Cardiac atrium fibroblast (primary cell): ENCODE measurements around the gene DNAH5.

DNA sequence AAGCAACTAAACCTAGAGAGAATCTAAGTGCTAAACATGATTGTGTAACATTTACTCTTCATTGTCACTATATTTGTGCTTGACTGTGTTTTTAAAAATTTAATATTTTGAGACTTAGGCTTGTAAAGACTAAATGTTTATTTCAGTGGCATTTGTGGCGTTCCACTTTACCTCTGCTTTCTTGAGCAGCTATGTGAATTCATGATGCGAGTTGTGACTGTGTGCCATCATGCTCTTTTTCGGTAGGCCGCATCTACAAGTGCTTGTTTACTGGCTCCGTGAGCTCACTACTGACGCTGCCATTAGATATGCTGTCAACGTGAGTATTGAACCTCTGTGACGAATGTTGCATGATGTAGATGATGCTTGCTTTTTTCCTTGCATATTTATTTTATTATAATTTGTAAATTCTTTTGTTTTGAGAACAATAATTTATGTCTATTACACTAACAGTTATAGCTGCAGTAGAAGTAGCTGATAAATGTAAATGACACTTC lies 33.3 kb downstream of the MARCHF6 start:
- RAMPAGE, long total RNA: no peak

- RAMPAGE, long total RNA: no peak
Measured at GRCh38 chr5:10564605-10565295, 880 bp downstream of the ANKRD33B start.

DNA sequence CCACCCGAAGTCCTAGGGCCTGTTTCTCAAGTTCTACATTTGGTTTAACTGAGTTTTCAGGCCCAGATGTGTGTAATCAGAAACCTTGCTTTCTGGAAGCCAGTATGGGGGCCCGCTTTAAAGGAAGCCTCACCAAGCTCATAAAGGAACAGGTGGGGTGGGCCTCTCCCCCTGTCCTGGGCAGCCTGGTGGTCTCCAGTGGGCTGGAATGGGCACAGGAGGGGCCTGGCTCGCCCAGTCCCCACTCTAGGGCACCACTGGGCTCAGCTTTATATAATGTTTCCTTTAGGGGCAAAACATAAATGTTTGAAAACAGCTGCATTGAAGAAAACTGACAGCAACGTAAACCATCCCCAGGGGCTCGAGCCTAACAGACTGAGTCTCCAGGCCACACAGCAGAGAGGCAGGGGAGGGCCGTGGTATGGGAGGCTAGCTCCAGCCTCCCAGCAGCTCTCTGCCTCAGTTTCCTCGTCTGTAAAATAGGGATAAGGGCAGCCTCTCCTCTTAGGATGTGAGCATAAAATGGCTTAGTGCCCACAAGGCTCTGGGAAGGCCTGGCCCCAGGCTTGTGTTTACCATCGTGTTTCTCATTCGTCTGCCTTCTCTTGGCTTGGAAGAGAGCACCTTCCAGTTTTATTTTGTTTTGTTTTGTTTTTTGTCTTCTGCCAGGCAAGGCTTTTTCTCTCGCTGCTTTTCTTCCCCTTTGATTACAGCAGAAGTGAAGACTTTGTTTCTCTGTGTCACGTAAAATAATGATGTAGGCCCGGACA lies 2.6 kb downstream of the ANKRD33B start:
- RAMPAGE, long total RNA: no peak

- RAMPAGE, long total RNA: no peak
Measured at GRCh38 chr5:10696797-10697336, 64.2 kb downstream of the DAP start.

- RAMPAGE, long total RNA: no peak
Measured at GRCh38 chr5:10744756-10745113, 16.3 kb downstream of the DAP start.

DNA sequence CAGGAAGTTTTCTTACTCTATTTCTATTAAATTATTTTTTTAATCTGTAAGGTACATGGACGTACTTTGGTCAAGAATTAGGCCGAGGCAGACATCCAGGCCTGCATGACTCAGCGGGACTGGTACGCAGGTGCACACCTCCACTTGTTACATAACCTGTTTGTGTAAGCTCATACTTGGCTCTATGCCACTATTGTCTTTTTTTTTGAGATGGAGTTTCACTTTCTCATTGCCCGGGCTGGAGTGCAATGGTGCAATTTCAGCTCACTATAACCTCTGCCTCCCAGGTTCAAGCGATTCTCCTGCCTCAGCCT lies 201.0 kb upstream of the DAP start:
- RAMPAGE, long total RNA: no peak

DNA sequence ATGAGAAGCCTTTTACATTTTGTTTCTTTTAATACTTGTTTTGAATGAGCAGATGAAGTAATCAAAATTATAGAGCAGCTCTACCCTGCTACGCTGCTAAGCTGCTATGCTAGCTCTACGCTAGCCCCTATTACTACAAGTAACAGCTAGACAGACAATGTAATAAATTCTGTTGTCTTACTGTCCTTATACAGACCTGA lies 693.1 kb upstream of the CTNND2 start:
- RAMPAGE, long total RNA: no peak

DNA sequence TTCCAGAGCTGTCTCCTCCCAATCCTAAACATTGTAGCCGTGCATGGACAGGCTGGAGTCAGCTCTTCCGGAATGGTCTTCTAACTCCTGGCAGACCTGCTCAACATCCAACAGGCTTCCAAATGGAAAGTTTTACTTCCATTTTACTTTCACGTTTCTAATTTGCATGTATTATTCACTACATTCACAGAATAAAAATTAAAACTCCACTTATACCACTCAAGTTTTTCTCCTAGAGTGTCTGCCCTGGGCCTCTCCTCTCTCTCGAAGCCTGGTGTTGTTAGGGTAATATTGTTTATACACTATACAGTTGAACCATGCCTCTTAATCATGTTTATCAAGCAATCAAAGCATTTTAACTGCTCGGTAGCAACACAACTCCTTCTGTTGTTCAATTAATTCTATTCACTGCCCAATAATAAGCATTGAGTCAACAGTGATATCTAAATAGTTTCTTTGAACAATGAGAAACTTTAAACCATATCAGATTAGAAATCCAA lies at the start of gene DNAH5:
DNAH5 (minus strand) TSS at position 282 of the 500 bp plus-strand sequence.
- RAMPAGE, long total RNA: no peak

DNA sequence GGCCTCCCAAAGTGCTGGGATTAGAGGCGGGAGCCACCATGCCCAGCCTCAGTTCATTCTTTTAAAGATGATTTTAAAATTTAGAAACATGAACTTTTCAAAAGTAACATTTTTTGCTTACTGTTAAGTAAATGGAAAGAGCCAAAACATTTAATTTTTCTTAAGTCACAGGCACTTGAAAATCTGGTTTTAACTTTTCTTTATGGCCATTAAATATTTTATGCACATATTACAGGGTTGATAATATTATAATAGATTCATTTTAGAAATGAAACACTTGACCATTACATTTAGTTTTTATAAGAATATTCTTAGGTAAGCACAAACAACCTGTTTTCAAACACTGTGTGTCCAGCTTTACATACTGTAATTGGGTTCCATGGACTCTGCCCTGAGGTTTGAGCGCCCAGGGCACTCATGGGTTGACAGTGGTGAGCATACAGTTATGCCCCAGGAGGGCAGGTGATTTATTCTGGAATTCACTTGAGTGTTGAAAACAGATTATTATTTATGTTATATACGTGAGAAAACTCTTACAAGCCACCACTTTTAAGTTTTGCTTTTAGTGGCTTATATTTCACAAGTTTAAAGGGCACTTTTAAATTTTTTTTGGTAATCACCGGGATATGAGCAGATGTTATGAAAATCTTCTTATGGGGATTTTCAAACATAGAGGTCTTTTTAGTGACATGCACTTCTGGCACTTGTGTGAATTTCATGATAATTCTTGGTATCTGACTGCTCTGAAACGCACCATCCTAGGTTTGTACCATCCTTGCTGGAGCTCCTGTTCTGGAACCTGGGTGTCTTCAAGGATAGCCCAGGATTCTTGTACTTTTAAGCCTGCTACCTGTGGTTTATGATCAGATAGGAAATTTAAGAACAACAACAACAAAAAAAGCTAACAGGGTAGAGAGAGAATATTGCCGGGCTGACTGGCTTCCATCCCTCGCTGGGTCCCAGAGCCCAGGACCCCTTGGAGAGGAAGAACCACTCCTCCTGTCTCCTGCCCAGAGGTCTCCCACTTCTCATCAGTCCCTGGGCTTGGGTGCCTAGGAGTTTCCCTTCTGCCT lies 33.9 kb downstream of the TRIO start:
- RAMPAGE, long total RNA: no peak

GRCh38 chr5:14179366-14179966 lies 36.3 kb downstream of the TRIO start:
- RAMPAGE, long total RNA: no peak

DNA sequence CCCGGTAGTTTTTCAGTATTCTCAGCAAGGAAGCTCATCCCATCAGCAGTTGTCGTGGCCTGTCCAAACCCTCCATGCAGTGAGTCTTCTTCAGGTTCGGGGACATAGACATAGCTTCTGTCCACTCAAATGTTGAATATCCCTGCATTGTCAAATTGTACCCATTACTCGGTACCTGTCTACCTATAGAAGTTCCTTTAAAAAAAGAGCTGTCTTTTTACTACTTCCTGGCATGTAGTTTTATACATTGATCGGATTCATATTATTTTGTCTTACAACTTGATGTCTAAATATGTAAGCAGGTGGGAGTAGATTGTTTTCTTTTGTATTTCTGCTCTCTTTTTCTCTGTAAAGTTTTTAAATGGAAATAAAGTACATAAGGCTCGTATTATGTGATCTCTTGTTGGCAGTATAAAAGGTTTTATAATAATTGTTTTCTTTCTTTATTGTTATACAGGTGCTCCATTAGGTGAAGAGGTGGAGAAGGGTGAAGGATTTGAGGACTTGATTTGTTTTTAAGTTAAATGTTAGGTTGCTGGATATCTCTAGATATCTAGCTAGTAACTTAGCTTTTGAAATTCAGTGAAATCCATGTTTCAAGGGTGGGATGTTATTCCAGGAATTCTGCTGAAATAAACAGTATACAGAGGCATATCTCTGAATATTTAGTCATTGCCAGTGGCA lies 51.0 kb downstream of the TRIO start:
- RAMPAGE, long total RNA: no peak

DNA sequence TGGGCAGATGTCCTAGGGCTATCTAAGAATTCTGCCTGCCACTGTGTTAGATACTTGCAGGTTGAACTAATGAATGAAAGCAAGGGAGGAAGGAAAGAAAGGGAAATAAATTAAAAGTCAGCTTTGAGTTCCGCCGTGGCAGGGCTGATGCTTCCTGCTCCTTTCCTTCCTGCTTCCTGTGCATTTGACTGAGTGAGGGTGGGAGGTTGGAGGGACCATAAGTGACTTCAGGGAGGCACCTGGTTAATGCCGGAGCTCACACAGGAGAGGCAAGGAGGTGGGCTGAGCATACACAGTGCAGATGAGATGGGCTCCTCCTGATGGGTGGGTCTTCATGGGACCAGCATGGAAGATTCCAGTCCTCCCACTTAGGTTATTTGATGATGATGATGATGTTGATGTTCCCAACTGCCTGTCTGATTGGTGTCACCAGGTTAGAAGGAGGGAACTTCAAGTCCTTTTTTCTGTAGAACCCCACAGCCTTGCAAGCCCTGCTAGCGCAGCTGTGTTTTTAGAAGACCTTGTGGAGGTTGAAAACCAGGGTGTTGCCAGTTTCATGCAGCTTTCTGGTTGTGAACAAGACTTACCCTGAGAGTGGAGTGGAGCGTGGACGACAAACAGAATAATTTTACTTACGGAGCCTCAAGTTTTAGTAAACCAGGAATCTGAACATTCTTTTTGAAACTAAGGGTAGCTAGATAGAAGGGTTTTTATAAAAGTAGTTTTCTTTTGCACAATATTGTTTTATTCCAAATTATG lies 82.9 kb downstream of the TRIO start:
- RAMPAGE, long total RNA: no peak

- RAMPAGE, long total RNA: no peak
Measured at GRCh38 chr5:14258559-14259309, 115.6 kb downstream of the TRIO start.

DNA sequence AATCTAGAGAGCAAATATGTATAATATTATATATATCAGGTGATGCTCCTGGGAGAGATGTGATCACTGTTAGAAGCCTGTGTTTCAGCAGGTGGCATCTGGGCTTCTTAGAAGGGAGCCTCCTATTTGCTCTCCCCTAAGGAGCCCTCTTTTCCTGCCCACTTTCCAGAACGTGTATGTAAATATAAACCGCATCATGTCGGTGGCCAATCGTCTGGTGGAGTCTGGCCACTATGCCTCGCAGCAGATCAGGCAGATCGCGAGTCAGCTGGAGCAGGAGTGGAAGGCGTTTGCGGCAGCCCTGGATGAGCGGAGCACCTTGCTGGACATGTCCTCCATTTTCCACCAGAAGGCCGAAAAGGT lies 153.7 kb downstream of the TRIO start:
- RAMPAGE, long total RNA: no peak

GRCh38 chr5:14357817-14358390 lies 214.8 kb downstream of the TRIO start:
- RAMPAGE, long total RNA: no peak

DNA sequence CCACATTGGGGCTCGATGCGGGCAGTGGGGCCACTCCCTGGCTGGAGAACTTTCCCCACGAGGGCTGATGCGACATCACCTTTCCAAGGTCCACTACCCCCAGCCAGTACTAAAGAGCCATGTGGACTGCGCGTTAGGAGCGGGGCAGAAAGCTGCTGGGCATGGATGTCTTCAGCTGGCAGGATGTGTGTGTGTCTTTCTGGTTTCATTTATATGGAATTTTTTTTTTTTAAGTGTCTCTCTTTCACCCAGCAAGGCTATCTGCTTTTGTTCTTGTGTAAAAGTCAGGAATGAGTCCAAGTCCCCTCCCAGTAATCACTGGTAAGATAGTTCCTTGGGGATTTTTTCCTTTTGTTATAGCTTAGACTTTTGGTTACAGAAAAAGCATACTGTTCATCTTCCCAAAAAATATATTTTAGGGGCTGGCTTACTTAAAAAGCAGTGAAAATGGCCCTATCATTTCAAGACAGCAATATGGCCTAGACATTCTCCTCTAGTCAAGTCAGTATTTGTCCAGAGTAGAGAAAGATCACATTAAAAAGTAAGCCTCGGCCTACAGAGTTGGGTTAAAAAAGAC lies 133.0 kb upstream of the OTULINL start:
- RAMPAGE, long total RNA: no peak

GRCh38 chr5:14453535-14454056 lies 128.0 kb upstream of the OTULINL start:
- RAMPAGE, long total RNA: no peak

DNA sequence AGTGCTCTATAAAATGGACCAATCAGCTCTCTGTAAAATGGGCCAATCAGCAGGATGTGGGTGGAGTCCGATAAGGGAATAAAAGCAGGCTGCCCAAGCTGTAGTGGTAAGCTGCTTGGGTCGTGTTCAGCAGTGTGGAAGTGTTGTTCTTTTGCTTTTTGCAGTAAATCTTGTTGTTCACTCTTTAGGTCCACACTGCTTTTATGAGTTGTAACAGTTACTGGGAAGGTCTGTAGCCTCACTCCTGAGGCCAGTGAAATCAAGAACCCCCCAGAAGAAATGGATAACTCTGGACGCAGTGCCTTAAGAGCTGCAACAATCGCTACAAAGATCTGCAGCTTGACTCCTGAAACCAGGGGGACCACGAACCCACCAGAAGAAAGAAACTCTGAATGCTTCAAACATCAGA lies 3.4 kb upstream of the OTULINL start:
- RAMPAGE, long total RNA: no peak

DNA sequence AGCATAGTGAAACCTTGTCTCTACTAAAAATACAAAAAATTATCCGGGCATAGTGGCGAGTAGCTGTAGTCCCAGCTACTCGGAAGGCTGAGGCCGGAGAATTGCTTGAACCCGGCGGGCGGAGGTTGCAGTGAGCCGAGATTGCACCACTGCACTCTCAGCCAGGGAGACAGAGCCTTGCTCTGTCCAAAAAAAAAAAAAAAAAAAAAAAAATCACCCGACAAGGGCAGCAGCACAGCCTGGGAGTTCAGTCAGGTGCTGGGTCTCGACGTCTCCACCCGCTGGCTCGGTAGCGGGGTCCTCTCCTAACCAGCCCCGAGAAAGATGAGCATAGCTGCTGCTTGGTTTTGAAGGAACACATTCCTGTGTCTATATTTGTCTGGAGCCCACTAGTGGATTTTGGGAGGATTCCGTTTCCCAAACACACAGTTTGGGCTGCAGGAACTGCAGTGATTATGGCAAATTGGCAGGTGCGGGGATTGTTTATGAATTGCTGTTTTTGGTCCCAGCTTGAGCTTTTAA lies 1.1 kb downstream of the OTULINL start:
- RAMPAGE, long total RNA: no peak

GRCh38 chr5:14665751-14666502 lies 1.4 kb downstream of the OTULIN start:
- RAMPAGE, long total RNA: no peak